ENCODE measurements around a stretch of chr5.

- PRO-cap = no peak
Measured at GRCh38 chr5:10747708-10748858, 13.0 kb downstream of the DAP start.

- PRO-cap = no peak
Measured at GRCh38 chr5:10762261-10762948, 1.4 kb upstream of the DAP start.

- PRO-cap = no peak
Measured at GRCh38 chr5:11013605-11014093, 252.6 kb upstream of the DAP start.

DNA sequence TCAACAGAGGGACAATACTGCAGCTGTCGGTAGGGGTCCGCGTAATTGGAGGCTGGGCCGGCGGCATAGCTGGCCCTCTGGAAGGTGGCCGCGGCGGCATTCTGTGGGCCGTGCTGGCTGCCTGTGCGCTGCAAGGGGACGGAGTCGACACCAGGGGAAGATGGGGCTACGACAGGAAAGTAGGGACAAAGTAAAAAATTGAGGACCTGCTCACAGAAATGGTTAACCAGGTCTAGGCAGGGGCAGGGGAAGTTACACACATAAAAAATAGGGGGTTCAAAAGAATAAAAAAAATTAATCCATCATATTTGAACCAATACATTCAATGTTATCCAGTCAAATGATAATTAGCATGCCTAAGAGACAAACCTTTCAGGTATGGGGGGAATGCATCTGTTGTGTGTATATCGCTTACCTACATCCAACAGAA, 557.8 kb downstream of the CTNND2 start:
- PRO-cap = no peak

GRCh38 chr5:14010836-14012192, 66.8 kb upstream of the DNAH5 start:
- PRO-cap = bidirectional peak, plus-strand start at chr5:14011643, minus-strand start at chr5:14011561; bidirectional peak, plus-strand start at chr5:14011914, minus-strand start at chr5:14011749

DNA sequence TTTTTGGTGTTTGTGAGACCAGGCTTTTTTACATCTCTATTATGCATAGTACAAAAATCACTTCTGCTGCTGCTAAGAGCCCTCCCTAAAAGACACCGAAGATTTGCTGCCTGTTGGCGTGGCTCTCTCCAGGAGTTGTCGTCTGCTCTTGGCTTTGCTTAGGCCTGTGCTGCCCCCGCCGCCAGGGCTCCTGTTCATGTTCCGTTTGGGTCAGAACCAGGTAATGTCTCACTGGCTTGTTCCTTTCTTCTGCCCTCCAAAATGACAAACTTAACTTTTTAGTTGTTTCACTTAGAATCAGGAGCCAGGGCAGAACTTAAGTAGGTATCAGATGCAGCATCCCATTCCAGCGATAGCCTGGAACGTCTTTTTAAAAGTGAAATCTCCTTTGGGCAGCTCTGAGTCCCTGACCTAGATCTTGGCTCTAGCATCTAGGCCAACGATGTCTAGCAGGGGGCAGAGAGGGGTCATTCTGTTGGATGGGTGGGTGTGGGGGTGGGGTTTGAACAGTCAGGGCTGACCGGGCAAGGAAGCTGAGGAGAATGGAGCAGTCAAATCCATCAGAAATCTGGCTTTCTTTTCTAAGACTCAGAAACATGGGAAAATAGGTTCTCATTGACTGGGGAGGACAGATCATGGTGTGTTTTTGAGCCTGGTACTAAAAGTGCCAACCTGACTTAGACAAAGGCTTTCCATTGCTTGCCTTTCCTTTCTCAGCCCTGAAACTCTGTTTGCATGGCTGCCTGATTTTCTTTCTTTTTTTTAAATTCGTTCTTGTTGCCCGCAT, 2.7 kb downstream of the TRIO start:
- PRO-cap = no peak

- PRO-cap = no peak
Measured at GRCh38 chr5:14178981-14179365, 35.8 kb downstream of the TRIO start.

- PRO-cap = no peak
Measured at GRCh38 chr5:14189963-14190724, 47.0 kb downstream of the TRIO start.

DNA sequence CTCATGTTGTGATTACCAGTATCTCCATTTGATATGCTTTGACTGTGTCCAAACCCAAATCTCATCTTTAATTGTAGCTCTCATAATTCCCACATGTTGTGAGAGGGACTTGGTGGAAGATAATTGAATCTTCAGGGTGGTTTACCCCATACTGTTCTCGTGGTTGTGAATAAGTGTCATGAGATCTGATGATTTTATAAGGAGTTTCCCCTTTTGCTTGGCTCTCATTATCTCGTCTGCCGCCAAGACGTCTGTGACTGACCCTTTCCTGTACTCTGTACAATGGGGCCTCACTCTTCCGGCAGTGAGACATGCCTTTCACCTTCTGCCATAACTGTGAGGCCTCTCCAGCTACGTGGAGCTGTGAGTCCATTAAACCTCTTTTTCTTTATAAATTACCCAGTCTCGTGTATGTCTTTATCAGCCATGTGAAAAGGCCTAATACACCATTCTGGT, 59.4 kb downstream of the TRIO start:
- PRO-cap = no peak

- PRO-cap = no peak
Measured at GRCh38 chr5:14290540-14291563, 147.7 kb downstream of the TRIO start.

DNA sequence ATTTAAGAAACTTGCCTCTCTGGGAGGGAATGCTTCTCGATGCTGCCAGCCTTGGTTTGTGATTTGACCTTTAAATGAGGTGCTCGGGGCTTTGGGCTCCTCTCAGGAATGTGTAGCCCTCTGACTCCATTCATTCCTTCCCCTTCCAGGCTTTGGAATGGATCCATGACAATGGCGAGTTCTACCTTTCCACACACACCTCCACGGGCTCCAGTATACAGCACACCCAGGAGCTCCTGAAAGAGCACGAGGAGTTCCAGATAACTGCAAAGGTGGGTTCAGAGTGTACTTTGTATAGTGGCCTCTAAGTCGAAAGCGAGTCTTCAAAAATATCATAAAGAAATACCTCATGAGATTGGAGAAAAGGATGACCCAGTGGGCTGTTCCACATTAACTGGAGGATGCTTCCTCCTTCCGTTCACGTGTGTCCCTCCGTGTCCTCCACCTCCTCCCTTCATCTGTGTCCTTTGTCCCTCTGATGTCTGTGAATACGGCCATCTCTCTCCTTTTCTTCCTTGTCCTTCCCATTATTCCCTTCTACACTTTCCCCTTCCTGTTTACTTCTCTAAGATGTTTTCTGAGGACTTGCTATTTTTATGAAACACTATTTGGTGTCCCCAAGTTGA, 200.5 kb upstream of the OTULINL start:
- PRO-cap = no peak

- PRO-cap = no peak
Measured at GRCh38 chr5:14417415-14418626, 163.8 kb upstream of the OTULINL start.

- PRO-cap = no peak
Measured at GRCh38 chr5:14453535-14454056, 128.0 kb upstream of the OTULINL start.

GRCh38 chr5:14471237-14471697, 110.3 kb upstream of the OTULINL start:
- PRO-cap = no peak

DNA sequence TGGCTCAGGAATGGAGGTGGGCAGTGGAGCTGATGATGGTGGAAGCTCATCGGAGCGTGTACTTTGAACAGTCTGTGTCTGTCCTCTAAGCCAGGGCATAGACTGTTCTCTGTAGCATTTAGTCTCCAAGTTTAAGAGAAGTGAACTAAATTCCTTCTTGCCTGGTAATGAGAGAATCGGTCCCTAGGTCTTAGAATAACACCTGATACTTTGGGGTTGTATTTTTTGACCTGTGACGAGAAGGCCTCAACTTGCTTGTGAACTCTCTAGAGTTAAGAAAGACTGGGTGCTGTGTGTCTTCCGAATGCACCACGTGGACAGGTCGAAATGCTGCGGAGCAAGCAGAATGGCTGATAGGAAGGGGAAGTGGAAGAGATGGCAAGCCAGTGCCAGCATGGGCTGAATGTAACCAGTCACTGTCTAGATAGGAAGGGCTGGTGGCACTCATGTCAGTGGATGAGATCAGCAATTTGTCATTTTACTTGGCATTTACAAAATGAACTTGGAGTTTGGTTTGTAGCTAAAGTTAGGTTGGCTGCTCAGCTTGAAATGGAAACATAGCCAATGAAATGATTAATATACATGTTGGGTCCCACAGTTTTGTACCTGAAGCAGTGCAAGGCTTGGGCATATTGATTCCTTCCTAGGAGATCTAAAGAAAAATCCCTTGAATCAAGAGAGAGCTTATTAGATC, 5.5 kb downstream of the OTULINL start:
- PRO-cap = no peak

- PRO-cap = no peak
Measured at GRCh38 chr5:14699582-14700603, 35.4 kb downstream of the OTULIN start.

- PRO-cap = no peak
Measured at GRCh38 chr5:14701768-14702086, 37.2 kb downstream of the OTULIN start.

DNA sequence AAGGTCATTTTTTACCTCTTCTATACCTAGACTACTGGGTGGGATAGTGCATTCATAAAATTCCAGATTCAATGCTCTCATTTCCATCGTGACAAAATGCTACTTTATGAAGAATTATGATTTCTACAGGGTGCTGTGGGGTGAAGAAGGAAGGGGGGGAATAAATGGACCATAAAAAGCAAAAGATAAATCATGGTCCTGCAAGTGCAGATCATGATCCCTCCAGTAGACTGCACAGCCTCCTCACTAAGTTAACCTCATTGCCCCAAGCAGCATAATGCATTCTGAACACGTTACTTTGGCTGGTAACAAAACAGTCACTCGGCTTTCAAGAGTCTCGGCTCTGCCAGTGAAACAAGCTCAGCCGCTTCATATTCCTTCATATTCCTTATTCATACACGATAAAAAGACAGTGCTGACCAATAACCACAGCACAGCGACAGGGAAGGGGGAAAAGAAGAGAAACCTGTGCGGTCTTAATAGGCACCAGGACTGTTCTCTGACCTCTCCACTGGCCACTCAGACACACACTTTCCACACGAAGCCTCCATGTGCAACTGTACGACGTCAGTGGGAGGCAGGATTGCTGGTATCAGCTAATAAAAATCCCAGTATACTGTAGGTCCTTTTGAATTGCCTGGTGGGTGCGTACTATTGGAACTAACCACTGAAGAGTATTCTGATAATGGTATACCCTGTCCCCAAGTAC, 60.6 kb downstream of the ANKH start:
- PRO-cap = no peak

DNA sequence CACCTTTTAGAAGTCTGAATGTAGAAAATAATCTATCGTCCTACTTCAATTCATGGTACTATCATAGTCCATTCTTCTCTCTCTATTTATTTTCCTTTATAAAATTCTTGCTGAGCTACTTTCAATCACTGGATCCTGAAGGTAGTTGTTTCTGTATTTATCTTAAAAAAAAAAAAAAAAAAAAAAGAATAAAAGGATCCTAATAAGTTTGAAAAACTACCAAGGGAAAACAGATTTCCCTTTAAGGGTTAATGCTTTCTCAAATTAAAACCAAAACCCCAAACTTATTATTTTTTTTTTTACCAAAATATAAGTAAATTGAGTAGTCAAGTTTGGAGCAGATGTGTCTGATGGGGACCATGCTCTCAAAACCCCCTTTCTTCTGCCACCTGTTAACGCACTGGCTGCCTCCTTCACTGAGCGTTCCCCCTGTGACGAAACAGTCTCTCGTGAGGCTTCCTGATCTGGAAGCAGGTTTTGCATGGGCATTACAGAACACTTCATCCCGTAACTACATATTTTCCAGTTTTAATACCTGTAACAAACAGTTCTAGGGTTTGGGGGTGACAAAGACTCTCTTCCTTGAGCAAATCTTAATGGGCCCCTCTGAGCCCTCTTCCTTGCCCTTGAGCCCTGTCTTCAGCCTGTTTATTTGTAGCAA, 59.5 kb downstream of the ANKH start:
- PRO-cap = no peak

GRCh38 chr5:15425431-15425936, 74.5 kb upstream of the FBXL7 start:
- PRO-cap = no peak

All from sternocleidomastoid (tissue), 1 donor.